Aorta (tissue), 1 donor: ENCODE results near the gene PTPRA.

- PRO-cap = no peak
Measured at GRCh38 chr20:1844659-1845273, 50.4 kb upstream of the SIRPA start.

- PRO-cap = no peak
Measured at GRCh38 chr20:1896160-1896683, 1.0 kb downstream of the SIRPA start.

DNA sequence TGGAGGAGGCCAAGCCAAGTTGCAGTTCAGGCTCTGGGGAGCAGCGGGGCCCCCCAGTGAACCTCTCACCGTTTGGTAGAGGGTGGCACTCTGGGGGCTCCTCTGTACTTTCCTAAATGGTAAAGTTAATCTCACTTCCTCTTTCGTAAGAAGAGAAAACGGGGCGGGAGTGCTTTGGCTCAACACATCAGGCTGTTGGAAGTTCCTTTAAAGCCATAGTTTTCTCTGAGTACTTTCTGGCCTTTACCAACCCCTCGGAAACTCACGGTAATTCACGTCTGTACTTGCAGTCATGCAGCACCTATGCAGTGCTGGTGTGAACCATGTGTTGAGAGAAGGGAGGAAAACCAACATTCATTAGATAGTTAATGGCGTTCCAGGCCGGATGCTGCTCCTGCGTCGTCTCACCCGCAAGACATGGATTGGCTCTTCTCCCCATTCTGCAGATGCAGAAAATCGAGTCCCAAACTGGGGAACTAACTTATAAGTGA lies 2.9 kb downstream of the SIRPA start:
- PRO-cap = no peak

GRCh38 chr20:1916881-1917705 lies 21.9 kb downstream of the SIRPA start:
- PRO-cap = no peak

DNA sequence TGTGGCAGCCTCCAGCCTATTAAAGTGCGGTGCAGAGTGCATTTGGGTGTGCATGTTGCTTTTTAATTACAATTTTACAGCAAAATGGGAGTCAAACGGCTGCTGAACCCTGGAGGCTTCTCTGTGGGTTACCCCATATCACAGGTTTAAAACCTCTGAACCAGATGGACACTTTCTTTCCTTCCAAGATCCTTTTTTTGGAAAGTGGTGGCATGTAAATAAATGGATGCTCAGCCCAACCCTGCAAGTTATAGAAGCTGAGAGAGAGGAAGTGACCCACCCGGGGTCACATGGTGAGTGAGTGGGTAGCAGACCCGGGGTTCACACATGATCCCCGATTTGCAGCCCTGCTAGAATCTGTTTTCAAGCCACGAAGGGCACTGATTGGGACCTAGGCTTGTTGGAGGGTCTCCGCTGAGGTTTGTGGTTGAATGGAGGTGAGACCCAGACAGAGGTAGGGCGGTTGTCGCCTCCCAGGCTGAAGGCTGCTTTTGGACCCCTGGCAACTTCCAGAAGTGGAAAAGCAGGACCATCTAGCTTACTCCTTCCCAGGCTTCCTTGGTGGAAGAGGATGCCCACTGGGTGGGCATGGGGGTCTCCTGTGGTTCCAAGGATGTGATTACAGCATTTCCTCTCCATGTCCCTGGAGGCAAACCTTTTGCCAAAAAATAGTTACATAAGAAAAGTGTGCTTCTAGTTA lies 32.1 kb downstream of the SIRPA start:
- PRO-cap = no peak

DNA sequence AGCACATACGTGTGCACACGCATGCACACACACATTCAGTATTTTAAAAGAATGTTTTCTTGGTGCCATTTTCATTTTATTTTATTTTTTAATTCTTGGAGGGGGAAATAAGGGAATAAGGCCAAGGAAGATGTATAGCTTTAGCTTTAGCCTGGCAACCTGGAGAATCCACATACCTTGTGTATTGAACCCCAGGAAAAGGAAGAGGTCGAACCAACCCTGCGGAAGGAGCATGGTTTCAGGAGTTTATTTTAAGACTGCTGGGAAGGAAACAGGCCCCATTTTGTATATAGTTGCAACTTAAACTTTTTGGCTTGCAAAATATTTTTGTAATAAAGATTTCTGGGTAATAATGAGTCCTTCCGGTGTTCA lies 44.3 kb downstream of the SIRPA start:
- PRO-cap = no peak

DNA sequence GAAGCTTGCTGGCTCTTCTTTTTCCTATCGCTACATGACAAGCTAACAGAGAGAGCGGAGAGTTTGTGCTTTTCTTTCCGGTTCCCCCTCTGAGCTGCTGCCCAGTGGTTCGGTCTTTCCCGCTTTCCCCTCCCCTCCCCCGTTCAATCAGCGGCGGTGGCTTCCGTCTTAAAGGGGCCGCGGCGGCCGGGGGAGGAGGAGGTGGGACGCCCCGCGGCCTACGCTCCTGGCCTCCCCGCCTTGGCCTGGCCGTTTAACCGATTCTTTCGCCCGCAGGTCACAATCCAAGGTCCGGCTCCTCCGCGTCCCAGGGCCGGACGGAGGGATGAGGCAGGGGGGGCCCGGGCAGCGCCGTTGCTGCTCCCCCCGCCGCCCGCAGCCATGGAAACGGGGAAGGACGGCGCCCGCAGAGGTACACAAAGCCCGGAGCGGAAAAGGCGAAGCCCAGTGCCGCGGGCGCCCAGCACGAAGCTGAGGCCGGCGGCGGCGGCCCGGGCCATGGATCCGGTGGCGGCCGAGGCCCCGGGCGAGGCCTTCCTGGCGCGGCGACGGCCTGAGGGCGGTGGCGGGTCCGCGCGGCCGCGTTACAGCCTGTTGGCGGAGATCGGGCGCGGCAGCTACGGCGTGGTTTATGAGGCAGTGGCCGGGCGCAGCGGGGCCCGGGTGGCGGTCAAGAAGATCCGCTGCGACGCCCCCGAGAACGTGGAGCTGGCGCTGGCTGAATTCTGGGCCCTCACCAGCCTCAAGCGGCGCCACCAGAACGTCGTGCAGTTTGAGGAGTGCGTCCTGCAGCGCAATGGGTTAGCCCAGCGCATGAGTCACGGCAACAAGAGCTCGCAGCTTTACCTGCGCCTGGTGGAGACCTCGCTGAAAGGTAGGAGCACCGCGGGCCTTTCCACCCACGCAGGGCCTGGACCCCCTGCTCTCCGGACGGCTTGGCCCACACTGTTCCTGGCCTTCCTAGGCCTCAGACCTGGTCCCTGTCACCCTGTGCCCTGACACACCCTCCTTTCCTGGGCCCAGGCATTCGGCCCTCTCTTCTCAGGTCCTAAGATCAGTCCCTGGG lies 1.2 kb downstream of the STK35 start:
- PRO-cap = bidirectional peak, plus-strand start at position 171 of the sequence, minus-strand start outside the sequence; unidirectional peak, plus-strand start at position 447 of the sequence

DNA sequence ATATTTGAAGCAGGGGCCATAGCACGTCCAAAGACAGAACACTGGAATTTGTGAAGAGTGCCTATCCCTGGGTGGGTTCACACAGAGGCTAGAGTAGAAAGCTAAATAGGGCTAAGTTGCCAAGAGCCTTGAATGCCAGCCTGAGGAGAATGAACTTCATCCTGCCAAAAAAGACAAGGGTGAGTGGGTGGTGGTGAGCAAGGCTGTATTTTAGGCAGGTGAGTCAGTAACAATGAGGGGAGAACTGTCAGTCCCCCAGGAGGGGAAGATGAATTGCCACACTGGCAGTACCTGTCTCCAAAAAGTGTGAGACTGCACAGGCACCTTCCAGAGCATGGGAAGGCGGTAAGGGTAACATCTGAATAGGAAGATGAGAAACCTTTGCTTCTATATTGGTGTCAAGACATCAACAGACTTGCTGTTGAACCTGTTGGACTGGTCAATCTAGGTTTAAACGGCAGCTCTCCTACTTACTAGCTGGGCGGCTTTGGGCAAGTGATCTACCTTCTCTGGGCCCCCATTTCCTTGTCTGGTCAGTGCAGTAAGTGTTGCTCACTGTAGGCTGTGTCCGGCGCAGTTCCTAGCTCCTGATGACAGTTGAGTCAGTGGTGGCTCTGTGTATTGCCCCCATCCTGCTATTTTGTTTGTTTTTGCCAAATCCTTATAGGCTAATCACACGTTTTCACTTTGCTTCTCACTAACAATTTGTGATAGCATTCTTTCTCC lies 30.9 kb downstream of the STK35 start:
- PRO-cap = no peak

DNA sequence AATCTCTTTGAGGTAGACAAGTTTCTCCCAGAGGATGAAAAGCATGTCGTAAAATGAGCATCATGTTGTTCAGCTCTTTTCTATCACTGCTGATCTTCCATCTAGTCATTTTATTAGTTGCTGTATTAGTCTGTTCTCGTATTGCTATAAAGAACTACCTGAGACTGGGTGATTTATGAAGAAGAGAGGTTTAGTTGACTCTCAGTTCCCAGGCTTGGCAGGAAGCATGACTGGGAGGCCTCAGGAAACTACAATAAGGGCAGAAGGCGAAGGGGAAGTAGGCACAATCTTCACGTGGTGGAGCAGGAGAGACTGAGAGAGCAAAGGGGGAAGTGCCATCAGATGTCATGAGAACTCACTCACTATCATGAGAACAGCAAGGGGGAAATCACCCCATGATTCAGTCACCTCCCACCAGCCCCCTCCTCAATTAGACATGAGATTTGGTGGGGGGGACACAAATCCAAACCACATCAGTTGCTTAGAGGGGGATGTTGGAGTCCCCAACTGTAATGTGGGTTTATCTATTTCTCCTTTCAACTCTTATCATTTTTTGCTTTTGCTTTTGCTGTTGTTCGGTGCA lies 77.6 kb upstream of the TGM3 start:
- PRO-cap = no peak

- PRO-cap = no peak
Measured at GRCh38 chr20:2655793-2656226, 3.4 kb downstream of the NOP56 start.

GRCh38 chr20:2663436-2664052 lies 472 bp downstream of the IDH3B start:
- PRO-cap = no peak

GRCh38 chr20:2799504-2800151 lies 799 bp downstream of the CPXM1 start:
- PRO-cap = no peak

DNA sequence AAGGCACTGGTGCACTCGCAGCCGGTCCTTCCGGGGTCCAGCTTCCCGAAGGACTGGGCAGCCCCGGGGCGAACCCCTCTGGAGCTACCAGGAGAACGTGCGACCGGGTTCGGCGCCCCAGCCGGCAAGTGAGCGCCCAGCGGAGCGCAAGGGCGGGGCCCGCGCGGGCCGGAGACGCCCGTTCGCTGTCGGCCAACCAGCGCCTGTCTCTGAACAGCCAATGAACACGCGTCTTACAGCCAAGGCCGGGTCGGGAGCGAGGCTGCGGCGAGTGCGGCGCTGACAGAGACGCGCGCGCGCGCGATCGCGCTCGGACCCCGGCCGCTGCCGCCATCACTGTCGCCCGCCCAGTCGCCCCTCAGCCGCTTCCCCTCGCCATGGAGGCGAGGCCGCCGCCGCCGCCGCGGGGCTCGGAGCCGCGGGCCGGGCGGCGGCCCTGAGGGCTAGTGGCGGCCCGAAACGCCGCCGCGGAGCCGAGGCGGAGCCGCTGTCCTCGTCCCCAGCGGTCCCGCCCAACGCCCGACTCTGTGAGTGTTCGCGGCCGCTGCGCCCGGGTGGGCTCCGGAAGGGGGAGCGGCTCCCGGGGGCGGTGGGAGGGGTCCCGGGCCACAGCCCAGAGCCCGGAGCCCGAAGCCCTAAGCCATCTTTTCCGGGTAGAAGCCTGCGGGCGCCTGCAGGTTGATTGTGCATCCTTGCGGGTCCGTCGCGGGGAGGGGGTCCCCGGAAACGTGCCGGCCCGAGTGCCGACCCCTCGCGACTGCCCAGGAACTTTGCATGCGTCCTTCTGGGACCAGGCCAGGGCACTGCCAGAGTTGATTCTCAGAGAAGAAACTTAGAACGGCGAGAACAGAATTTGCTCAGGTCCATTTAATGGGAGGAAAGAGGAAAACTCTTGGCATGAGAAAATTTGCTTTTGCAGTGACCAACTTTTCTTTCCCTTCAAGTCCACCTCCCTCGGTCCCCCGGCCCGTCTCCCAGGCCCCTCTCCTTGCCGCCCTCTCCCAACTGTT lies at the start of gene PTPRA:
TSS of gene PTPRA (plus strand) at position 248 of the 1,010 bp plus-strand sequence.
- PRO-cap = bidirectional peak, plus-strand start at position 242 of the sequence, minus-strand start at position 130 of the sequence; unidirectional peak, minus-strand start at position 517 of the sequence

GRCh38 chr20:2875713-2876133 lies 2.4 kb downstream of the PTPRA start:
- PRO-cap = no peak

DNA sequence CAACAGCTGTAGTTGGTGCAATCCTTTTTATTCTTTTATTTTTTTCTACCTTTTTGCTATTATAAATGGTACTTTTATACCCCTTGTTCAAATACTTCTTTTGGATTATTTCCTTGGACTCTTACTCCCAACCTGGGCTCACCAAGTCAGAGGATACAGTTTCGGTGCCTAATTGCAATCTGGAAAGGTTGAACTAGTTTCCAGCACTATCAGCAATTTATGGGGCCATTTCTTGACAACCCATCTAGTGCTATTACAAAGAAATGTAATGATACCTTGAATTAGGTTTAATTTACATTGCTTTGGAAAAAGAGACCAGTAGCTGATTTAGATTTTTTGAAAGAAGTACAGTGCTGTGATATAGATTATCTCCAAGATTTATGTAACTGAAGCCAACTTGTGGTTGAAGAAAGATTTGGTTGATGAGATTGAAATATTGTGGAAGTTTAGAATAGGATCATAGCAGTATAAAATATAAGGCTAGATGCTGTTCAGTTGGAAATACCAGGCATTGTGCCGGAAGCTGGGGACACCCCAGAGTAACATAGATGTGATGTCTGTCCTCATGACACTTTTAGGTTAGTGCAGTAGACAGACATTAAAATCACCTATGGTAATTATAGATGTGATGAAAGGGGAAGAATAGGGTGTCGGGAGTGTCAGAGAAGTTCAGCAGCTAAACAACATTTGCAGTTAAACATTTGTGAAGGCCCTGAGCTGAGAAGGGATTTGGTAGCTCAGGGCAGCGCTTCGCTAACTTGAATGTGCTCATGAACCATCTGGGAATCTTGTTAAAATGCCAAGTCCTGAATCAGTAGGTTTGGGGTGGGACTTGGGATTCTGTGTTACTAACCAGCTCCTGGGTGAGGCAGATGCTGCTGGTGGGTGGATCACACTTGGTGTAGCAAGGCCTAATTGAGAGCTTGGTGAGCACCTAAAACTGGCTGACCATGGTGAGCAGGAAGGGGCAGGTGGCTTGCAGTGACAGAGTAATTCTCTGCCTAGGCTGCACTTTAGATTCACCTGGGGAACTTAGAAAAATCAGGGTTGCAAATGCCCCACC lies 5.6 kb downstream of the PTPRA start:
- PRO-cap = no peak

- PRO-cap = no peak
Measured at GRCh38 chr20:2931711-2932553, 58.7 kb downstream of the PTPRA start.

DNA sequence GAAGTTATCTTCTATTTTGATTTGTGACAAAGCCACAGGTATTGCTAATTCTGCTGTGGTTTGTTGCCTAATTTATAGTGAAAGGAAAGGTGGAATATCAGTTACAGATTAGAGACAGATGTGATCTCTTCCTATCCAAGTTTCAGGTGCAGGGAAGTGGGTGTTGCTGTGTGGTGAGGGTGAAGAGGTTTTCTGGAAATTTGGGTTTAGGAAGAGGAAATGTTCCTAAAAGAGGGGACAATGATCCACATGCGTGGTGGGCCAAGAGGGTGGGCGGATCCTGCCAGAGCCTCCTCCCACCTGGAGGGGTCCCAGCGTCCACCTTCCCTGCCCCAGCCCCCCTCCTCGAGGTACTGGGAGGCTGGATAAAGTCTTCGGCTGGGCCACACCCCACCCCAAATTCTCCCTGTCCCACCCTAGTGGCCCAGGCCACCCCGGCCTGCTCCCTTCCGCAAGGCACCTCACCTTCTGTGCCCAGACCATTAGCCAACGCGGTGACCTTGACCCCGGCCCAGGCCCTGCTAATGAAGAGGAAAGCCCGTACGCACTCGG lies 382 bp upstream of the OXT start:
- PRO-cap = no peak

GRCh38 chr20:3117785-3118291 lies 33.3 kb upstream of the AVP start:
- PRO-cap = no peak

- PRO-cap = no peak
Measured at GRCh38 chr20:3157247-3157882, 2.3 kb downstream of the FASTKD5 start.

GRCh38 chr20:3168091-3169076 lies 5.0 kb downstream of the LZTS3 start:
- PRO-cap = no peak